Body of pancreas (tissue), 2 donors: Measurements from ENCODE around the gene CALCA.

DNA sequence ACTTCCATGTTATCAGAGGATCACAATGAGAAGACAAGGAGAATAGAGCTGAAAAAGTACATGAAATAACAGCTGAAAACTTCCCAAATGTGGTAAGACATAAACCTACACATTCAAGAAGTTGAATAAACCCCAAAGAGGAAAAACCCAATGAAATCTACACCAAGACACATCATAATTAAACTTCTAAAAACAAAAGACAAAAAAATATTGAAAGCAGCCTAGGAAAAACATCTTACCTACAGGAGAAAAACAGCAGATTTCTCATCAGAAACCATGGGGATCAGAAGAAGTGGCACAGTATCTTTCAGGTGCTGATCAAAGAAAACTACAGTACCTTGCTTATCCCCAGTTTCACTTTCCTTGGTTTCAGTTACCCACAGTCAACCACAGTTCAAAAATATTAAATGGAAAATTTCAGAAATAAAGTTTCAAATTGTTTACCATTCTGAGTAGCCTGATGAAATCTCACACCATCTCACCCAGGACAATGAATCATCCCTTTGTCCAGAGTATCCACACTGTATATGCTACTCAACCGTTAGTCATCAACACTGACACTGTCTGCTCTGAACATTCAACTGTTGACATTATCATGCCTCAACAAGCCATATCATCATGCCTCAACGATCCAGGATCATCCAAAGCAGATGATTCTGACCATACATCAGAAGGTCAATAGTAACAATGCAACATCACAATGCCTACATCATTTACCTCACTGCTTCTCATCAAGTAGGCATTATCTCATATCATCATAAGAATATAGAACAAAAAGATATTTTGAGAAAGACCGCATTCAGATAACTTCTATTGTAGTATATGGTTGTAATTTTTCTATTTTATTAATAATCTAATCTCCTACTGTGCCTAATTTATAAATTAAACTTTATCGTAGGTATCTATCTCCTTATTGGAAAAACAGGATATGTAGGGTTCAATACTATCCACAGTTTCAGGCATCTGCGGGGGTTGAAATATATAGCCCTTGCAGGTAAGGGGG, 21.9 kb downstream of the RRAS2 start:
- PRO-cap: no peak
- RAMPAGE, long total RNA, 2 experiments: no peak in any of the 2 experiments

GRCh38 chr11:14345401-14345731, 13.6 kb downstream of the RRAS2 start:
- PRO-cap: no peak
- RAMPAGE, long total RNA, 2 experiments: no peak in any of the 2 experiments

DNA sequence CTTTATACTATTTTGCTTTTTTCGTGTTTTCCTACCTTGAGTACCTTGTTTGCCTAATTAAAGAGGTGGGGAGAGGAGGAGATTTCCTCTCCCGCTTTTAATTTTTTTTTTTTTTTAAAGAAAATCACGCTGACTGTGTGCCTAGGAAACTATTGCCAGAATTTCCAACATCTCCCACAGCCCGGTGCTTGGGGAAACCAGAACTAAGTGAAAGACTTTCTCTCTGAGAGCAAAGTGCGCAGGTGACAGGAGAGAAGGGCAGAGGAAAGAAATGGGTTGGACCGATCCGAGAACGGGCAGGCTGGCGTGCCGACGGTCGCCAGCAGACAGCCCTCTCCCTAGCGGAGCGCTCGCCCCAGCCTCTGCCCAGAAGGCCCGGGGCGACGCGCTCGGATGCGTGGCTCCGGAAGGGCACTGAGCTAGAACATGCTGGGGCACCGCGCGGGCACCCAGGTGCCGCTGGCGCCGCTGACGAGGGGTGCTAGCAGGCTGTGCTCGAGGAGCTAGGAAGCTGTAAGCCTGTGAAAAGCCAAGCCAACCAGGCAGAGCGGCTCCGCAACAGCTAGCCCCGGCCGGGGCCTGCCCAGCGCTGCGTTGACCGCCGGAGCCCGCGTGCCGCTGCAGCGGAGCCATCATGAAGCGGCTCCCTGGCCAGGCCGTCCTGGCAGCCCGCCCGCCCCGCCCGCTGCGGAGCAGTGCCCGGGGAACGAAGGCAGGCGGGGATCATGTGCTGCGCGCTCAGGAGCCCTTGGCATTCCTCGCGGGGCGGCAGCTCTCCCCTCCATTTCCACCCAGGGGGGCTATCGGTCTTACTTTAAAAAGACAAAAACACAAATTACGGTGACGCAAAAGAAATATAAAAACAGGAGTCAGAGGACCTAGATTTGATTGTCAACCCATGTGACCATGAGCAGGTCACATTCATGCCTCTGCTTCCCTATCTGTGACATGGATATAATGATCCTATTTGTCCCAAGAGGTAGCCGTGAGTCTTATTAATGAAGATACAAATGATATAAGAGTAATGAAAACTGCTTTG, 22.1 kb upstream of the RRAS2 start:
- PRO-cap: unidirectional peak, plus-strand start at position 289 of the sequence; bidirectional peak, plus-strand start at position 369 of the sequence, minus-strand start at position 416 of the sequence; bidirectional peak, plus-strand start at position 709 of the sequence, minus-strand start at position 663 of the sequence
- RAMPAGE, long total RNA, 2 experiments: no peak in any of the 2 experiments

DNA sequence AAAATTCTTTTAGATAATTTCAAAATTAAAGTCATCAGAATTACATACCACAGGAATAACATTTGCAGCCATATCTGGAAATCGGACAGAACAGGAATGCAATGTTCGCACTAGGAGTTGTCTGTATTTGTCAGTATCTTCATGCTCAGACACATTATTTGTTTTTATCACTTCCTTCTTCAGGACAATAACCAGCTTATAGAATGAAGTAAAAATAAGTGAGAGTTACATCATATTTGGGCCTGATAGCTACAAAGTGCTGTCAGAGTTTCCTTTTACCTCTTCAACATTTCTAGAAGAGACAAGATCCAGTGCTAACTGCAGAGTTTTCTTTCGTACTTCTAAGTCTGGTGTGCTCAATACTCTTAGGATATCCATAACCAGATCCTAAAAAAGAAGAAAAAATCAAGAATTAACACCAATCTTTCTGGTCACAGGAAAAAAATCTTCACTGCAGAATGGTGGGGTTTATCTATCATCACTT, 18.9 kb downstream of the COPB1 start:
- PRO-cap: no peak
- RAMPAGE, long total RNA, 2 experiments: no peak in any of the 2 experiments

DNA sequence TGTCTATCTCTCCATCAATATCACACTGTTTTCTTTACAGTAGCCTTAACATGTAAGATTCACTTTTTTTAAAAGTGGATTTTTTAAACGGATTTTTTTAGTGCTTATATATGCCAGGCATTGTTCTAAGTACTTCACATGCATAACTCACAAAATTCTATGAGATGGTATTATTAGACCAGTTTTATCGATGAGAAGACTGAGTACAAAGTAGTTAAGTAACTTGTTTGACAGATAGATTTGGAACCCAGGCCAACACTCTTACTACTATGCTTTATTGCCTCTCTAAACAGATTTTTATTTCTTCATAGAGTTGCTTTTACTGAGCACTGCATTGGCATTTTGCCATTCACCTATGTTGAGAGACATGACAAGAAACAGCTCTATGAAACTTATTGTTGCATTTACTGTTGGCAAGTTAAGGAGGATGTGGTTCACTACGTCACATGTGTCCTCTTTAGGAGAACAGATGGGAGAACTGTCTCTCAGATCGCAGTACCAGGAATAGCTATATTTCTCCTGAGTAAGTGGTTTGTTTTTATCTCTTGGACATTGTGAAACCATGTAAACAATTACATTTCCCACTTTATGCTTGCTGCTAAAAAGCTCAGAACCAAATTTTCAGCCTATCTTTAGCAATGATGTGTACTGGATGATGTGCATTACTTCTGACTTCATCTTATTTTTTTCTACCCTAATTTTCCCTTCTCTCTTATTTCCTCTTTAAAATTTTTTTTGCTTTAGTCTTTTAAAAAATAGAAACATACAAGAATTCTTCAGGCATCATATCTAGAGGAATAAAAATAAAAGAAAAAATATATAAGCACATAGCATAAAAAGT, 34.7 kb upstream of the PSMA1 start:
- PRO-cap: no peak
- RAMPAGE, long total RNA, 2 experiments: no peak in any of the 2 experiments

GRCh38 chr11:14646127-14646676, 2.6 kb downstream of the PDE3B start:
- PRO-cap: no peak
- RAMPAGE, long total RNA, 2 experiments: no peak in any of the 2 experiments

GRCh38 chr11:14655294-14656047, 11.9 kb downstream of the PDE3B start:
- PRO-cap: no peak
- RAMPAGE, long total RNA, 2 experiments: start-site peak on the plus strand in 1 of 2 experiments, at chr11:14655544-14655590 at its widest, 6 reads per replicate

GRCh38 chr11:14768606-14769350, 123.3 kb downstream of the CYP2R1 start:
- PRO-cap: no peak
- RAMPAGE, long total RNA, 2 experiments: no peak in any of the 2 experiments

- PRO-cap: no peak
- RAMPAGE, long total RNA, 2 experiments: no peak in any of the 2 experiments
Measured at GRCh38 chr11:14823016-14823487, 69.0 kb downstream of the CYP2R1 start.

DNA sequence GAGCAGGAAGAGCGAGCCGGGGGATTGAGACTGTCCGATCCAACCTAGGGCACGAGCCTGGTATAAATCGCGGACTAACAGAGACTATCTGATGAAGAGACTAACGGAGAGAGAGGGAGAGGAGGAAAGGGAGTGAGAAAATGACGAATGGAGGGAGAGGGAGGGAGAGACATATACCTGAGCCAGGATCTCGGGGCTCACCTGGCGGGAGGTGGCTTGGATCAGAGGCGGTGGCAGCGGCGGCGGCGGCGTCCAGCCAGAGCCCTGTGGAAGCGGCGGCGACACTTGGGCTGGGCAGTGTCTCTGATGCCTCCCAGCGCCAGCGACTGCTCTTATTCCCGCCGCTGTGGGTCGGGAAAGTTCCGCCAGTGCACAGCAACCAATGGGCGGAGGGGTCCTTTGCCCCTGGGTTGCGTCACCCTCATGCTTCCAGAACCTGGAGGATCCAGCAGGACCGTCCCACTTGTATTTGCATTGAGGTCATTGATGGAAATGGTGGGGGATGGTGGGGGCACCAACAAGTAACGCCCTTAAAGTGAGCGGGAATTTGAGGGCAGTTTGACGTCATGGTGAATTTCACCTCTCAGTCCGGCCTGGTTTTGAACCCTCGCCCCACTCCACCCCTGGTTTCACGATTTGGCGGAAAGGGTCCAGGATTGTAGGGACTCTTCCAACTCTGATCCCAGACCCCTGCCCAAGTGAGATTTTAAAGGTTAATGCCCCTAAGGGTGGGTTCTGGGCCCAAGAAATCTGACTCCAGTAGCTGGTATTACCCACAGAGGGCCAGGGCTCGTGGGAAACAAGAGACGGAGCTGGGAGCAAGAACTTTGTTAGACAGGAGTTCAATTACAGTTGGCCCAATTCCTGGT, at the start of gene CALCA:
Gene CALCA (minus strand): TSS at position 308 of the 869 bp plus-strand sequence.
- PRO-cap: no peak
- RAMPAGE, long total RNA, 2 experiments: no peak in any of the 2 experiments

GRCh38 chr11:15034840-15035152, 38.6 kb upstream of the CALCB start:
- PRO-cap: no peak
- RAMPAGE, long total RNA, 2 experiments: no peak in any of the 2 experiments

DNA sequence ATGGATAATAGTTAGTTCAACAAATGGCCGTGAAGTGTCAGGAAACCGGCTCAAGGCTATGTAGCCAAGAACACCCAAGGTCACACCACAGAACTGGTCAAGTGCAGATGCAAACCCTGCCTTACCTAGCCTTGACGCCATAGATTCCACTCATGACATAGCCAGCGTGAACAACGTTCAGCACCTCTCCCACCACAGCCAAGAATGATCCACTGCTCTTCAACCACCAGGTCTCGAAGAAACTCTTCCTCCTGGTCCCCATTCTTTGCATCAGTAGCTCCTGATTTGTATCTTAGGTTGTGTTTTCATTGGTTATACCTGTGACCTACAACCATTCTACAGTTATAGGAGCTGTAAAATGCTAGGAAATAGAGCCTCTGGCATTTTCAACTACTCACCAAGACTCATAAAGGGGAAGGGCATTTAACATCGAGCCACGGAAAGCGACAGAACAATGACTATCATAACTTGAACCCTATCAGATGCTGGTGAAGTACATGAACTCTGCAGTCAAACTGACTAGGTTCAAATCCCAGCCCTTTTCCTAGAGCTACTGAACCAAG, 588.2 kb downstream of the SOX6 start:
- PRO-cap: no peak
- RAMPAGE, long total RNA, 2 experiments: no peak in any of the 2 experiments

- PRO-cap: no peak
- RAMPAGE, long total RNA, 2 experiments: no peak in any of the 2 experiments
Measured at GRCh38 chr11:15819763-15820138, 536.6 kb downstream of the SOX6 start.

DNA sequence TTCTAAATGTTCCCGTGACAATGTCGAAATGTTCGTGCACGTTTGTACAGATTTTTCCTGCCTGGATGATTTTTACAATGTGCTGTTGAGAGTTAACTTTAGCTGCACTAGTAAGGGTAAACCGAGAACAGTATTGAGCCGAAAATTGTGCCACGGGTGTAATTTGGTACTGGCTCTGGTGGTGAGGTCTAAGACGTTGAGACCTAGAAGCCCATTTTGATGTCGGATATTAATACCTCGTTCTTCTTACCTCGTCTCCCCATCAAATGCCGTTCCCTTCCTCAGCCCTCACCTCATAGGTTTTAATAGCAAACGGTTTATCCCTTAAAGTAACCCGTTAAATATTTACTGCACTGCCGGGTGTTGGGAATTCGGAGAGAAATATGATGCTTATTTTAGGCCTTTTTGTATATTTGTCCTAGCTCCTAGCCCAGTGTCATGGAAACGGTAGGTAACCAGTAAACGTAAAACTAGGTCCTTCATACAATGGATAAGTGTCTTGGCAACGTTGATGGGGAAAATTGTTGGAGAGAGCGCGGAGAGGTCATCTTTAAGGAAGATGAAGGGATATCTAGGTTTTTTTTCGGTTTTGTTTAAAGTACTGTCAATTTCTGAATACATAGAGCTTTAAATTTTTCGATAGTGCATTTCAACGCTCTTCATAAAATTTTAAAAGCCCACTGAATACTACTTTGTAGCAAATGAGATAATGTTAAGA, 921 bp downstream of the C11orf58 start:
- PRO-cap: no peak
- RAMPAGE, long total RNA, 2 experiments: no peak in any of the 2 experiments

GRCh38 chr11:16814833-16815736, 76.6 kb downstream of the C11orf58 start:
- PRO-cap: no peak
- RAMPAGE, long total RNA, 2 experiments: no peak in any of the 2 experiments

- PRO-cap: no peak
- RAMPAGE, long total RNA, 2 experiments: no peak in any of the 2 experiments
Measured at GRCh38 chr11:16841420-16841943, 103.0 kb downstream of the C11orf58 start.

GRCh38 chr11:16863363-16863945, 125.0 kb downstream of the C11orf58 start:
- PRO-cap: no peak
- RAMPAGE, long total RNA, 2 experiments: no peak in any of the 2 experiments

GRCh38 chr11:16936739-16937218, 77.4 kb downstream of the PLEKHA7 start:
- PRO-cap: no peak
- RAMPAGE, long total RNA, 2 experiments: no peak in any of the 2 experiments

- PRO-cap: no peak
- RAMPAGE, long total RNA, 2 experiments: no peak in any of the 2 experiments
Measured at GRCh38 chr11:16968192-16968874, 45.9 kb downstream of the PLEKHA7 start.

GRCh38 chr11:17015698-17016108, 1.5 kb upstream of the PLEKHA7 start:
- PRO-cap: no peak
- RAMPAGE, long total RNA, 2 experiments: no peak in any of the 2 experiments